ENCODE data around the gene SLC24A1.

- RRBS, result no CpG with 5 or more reads among the region's 7 CpGs
These were observed 987 bp upstream of the RASL12 start for GRCh38 chr15:65068705-65069250.

DNA sequence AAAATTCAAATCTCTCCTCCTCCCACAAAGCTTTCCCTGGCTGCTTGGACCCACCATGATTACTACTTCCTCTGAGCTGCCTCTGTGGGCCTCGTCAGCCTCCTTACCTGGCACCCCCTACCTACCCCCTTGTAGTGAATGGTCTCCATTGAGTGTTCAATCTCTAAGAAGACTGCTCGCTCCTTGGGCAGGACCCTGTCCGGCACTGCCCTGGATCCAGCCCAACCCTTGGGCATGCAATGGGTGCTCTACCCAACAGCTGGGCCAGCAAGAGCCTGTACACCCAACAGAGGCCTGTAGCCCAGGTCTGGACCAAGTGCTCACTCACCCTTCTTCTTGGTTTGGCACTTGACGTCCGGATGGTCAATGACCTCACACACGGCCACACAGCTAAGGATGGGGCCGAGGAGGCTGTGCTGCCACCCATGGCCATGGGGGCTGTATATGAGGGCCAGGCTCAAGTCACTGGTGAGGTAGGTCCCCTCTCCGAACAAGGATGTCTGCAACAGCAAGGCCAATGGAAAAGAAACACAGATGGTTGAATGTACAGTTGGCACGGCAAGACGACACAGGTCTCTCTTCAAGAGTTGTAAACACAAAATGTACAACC, 23.8 kb downstream of the PARP16 start:
- RRBS, result no CpG with 5 or more reads among the region's 10 CpGs

DNA sequence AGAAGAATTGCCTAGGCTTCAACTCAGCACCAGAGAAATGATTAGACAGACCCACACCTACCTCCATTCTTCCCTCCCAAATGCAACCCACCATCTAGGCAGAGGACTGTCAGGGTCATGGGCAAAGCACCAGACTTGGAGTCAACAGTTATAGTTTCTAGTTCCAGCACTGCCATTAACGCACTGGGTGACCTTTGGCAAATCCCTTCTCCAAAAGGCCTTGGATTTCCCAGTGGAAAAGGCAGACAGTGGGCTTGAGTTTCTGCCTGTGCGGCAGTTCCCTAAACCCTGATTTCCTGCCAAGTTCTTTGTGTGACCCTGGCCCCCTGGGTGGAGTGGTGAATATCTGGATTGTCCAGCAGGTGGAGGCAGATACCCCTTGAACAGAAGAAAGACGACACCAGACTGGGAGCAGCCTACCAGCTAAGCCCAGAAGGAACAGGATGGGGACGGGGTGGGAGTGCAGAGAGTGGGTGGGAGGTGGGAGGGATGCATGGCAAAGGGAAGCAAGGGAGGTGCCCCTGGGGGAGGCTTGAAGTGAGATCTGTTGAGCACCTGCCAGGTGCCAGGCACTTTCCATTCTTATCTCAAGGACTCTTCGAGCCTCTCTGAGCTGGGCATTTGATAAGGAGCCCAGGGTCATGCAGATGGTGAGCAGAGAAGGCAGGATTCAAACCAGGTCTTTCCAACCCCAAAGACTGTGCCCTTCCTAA, 21.5 kb downstream of the IGDCC4 start:
- RRBS, result no CpG with 5 or more reads among the region's 5 CpGs

GRCh38 chr15:65621524-65622228, at the start of gene SLC24A1:
Gene SLC24A1 (plus strand): TSS chr15:65621938.
- RRBS, result no CpG with 5 or more reads among the region's 8 CpGs

DNA sequence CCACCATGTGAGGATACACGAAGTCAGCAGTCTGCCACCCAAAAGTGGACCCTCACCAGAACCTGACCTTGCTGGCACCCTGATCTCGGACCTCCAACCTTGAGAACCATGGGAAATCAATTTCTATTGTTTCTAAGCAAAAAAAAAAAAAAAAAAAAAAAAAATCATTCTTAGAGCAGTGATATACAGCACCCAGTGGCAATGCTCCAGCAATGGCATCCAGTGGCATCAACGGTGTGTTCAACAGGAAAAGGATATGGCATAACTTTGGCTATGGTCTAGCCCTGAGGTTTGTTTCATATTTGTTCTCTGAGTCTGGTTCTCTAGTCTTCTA, 19.3 kb downstream of the DENND4A start:
- RRBS, result no CpG with 5 or more reads among the region's 3 CpGs

- RRBS, result no CpG with 5 or more reads among the region's 6 CpGs
These were observed 9.9 kb downstream of the DENND4A start for GRCh38 chr15:65782127-65782655.

GRCh38 chr15:65791664-65791954, 484 bp downstream of the DENND4A start:
- RRBS, result 1% methylated on average over 10 of the region's 26 CpGs

GRCh38 chr15:65819539-65820217, 27.6 kb upstream of the DENND4A start:
- RRBS, result no CpG with 5 or more reads among the region's 4 CpGs

DNA sequence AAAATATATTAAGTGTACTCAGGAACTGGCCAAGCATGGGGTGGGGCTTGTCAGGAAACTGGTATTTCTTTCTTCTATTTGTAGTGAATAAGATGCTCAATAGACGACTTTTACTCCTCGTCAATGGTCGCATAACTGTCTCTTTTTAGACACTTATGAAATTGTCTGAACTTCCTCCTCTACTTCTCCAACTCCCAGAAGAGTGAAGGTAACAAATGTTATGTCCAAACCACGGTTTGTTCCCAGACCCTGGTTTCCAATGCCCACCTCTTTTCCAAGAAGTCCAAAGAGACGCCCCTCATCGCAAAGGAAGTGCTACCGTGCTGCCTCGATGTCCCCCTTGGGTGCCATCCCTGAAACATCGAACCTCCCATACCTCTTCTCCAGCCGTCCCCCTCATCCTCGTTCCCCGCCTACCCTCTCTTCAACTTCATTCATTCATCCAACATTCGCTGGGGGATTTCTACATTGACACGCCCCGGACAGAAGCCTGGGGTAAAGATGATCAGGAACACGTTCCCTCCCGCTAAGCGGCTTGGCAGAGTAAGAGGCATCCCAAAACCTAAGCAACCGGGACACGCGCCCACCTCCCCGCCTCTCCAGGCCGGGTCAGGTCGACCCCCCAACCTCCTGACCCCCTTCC, 488 bp downstream of the TIPIN start:
- RRBS, result 2% methylated on average over 2 of the region's 24 CpGs

DNA sequence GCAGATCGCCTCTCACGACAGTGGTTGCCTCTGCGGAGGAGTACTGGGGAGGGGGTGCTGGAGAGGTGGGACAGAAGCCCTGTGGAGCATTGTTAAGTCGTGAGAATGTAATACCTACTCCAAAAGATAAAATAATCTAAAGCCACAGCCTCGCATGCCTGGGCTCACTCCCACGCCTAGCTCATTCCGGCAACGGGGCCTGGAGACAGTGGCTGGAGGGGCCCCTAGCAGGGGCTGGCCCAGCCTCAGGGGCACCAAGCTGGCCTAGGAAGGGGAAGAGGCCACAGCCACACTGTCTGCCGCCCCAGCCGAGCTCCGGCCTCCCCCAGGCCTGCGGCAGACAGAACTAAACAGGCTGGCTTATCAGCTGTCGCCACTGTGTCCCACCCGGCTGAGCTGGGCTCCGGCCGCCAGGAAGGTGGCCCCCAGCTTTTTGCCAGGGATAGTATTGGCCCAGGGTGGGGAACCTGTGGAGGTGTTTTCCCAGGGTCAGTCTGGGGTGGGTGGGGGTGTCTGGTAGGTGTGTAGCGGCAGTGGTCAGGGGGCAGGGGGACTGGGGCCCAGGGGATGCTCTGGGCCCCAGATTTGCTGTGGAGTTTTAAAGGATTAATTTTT, 65.2 kb upstream of the LCTL start:
- RRBS, result no CpG with 5 or more reads among the region's 17 CpGs

DNA sequence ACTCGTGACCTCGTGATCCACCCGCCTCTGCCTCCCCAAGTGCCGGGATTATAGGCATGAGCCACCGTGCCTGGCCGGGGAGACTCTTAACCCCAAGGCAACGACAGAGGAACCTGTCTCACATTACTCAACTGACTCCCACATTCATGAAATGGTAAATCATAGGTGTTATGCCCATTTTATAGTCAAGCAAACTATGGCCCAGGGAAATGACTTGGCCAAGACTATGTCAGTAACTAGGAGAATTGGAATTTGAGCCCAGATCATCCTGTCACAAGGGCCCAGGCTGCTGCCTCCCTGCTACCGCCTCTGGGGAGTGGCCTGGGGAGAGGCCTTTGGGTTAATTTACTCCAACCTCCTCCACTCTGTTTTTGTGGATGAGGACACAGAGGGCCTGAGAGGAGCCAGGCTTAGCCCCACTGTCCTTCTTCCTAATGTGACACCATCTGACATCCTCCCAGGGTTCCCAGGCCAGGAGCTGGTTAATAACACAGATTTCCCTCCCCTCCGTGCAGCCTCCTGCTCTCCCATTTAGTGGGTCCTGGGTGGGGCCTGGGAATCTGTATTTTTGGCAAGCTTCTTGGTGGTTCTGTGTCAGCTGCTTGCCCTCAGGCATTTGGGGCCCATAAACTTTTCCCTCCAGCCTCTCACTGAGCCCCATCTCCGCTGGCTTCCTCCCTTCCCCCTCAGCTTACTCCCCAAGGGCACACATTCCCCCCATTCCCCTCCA, 45.1 kb upstream of the SMAD6 start:
- RRBS, result no CpG with 5 or more reads among the region's 10 CpGs

DNA sequence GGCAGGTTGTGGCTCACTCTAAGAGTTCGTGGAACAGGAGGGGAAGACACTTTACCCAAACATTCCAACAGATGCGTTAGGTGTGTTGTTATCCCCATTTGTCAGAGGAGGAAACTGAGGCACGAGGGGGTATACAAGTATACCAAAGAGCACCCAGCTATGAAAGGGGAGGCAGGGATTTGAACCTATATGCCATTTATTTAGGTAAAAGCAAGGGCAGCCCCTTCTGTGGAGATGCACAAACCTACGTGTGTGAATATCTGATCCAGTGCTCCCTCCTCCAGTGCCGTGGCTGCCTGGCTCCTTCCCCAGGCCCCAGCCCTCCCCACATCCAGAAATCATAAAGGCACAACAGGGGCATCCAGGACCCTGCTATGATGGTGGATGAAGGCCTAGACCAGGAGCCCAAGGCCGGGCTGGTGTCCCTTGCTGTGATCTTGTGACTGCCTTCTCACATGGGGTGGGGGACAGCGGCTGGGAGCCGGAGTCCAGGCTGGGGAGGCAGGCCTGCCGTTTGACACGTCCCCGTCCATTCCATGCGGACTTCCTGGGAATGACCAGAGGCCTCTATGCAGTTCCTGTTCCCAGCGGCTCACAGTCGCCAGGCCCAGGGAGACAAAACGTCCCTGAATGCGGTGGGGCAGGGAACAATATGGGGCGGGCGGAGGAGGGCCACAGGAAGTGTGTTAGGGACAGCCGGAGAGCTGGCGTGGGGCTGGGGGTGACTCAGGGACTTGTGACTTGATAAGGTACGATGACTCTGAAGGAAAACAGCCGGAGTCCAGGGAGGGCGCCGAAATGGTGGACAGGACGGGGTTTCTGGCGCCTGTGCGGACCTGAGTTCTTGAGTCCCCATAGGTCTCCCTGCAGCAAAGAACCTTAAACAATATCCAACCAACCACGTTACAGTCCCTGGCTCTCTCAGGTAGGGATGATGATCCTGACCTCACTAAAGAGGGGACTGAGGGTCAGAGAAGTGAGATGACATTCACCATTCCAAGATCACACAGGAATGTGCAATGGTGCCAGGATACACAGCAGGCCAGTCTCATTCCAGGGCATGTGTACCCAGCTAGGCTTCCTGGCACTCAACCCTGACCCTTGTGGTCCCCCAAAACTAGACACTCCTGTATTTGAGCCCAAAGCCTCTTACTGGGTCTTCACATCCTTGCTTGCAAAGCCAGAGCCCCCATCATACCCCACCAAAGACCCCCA, 40.6 kb upstream of the SMAD6 start:
- RRBS, result 71% methylated on average over 5 of the region's 28 CpGs

DNA sequence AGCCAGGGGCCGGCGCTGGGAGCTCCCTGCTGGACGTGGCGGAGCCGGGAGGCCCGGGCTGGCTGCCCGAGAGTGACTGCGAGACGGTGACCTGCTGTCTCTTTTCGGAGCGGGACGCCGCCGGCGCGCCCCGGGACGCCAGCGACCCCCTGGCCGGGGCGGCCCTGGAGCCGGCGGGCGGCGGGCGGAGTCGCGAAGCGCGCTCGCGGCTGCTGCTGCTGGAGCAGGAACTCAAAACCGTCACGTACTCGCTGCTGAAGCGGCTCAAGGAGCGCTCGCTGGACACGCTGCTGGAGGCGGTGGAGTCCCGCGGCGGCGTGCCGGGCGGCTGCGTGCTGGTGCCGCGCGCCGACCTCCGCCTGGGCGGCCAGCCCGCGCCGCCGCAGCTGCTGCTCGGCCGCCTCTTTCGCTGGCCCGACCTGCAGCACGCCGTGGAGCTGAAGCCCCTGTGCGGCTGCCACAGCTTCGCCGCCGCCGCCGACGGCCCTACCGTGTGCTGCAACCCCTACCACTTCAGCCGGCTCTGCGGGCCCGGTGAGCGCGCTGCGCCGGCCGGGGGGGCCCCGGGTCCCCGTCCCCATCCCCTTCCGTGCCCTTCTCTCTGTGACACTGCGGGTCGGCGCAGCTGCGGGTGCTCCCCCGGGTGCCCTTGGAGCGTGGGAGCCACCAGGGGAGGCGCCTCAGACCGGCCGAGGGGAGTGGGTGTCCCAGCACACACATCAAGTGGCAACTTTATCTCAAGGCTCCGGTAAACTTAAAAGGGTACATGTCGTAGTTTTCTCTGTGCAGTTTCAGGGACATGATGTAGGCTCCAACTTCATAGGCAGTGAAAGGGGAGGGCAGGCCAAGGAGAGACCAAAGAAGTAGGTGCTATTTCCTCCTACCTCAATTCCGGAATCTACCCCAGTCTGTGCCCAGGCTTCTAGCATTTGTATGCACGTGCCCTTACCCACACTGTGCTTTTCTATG, 1.8 kb downstream of the SMAD6 start:
- RRBS, result 2% methylated on average over 27 of the region's 95 CpGs

DNA sequence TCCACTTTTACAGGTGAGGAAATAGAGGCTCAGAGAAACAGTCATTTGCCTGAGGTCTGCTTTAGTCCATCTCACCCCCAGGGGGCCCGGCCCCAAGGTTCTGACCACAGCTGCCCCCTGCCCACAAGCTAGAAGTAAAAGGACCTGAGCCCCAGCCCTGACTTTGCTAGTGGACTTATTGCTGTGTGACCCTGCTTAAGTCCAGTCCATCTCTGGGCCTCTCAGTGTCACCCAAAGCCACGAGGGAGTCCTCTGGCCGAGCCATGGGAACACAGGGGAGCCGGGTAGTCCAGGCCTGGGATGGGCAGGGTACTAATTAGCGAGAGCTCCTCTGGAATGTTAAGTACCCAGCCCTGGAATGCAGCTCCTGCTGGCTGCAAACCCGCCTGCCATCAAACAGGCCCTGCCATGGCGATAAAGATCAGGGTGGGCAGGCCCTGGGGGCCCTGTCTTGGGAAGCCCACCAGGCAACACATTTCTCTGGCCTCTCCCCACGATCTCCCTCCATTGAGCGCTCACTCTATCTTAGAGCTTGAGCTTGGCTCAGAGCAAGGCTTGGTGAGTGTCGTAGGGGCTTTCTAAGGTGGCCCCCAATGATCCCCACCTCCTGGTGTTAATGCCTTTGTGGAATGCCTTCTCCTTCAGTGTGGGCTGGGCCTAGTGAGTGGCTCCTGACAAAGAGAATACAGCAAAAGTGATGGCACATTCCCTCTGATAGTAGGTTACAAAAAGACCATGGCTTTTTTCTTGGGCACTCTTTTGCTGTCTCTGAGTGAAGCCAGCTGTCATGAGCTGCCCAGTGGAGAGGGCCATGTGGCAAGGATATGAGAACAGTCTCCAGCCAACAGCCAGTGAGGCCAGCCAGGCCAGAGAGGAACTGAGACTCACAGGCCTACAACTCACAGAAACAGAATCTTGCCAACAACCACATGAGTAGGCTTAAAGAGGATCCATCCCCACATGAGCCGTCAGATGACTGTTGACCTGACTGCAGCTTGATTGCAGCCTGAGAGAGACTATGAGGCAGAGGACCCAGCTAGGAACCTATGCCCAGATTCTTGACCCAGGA, 133.1 kb downstream of the SMAD6 start:
- RRBS, result no CpG with 5 or more reads among the region's 11 CpGs

DNA sequence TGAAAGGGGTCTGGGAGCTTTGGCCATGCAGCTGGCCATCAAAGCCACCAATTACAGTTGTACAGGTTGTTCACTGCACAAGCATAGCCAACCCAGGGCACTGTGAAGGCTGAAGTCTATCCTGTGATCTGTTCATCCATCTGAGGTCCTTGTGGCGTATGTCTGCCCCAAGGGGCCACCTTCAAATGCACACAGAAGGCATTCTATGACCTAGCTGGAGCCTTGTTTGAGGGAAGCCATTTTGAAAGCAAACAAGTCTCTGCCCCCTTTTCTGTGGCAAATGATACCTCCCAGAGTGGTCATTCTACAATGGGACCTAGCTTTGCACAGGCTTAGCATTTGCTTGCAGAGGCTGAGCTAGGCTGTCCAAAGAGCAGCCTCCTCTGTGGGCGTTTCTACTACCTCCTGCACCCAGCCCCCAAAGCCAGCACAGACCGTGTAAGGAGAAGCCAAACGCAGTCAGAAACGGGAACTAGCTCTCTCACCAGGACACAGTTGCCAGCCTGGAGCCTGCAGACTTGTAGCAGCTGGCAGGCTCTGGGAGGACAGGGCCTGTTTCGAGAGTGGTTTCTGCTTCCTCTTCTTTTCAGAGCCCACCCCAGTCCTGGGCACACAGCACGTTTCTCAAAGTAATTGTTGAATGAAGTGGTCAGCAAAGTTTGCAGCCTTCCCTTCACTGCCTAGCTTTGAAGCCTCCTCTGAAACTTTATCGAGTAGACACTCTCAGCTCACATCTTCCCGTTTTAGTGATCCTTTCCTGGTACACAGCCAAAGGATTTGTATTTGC, 157.3 kb upstream of the SMAD3 start:
- RRBS, result no CpG with 5 or more reads among the region's 9 CpGs

DNA sequence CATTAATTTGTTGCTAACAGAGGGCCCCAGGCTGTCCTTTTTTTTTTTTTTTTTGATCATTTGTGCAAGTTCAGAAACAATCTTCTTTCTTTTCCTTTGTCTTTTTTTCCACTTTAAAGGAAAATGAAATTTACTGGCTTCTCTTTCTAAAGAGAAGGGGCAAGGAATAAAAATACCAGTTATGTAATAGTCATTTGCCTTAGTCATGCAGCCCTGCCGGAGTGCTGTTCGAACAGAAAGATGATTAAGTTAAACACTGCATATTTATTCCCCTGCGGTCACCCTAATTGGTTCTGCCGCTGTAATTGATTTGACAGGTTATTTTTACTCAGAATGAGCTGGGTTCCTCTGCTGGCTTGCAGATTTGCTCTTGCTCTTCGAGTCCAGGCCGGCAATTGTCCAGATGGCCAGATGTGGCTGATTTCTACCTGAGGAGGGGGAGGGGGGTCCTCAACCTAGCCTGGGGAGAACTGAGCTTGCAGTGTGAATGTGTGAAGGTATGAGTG, 23.5 kb upstream of the SMAD3 start:
- RRBS, result no CpG with 5 or more reads among the region's 6 CpGs

DNA sequence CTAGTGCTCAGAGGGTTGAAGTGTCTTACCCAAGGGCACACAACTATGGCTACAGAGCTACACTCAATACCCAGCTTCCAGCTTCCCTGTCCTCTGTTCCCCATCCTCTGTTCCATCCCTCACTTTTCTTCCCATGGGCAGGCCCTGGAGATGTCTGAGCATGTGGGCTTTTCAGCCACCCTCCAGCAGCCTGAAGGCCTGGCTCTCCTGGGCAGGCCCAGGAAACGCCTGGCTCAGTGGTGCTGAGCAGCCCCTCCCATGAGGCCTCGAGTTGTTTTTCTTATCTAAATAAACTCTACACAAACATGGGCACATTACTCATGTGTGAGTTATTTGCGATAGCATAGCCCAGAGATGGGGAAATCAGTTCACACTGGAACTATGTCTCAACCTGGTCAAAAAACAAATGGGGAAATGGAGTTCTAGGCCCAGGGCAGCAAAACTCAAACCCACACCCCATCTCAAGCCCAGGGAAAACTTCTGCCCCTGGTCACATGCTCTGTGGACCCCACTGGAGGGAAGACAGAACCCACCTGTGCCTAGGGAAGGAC, 16.7 kb upstream of the SMAD3 start:
- RRBS, result no CpG with 5 or more reads among the region's 3 CpGs

GRCh38 chr15:67070162-67070816, 4.9 kb downstream of the SMAD3 start:
- RRBS, result no CpG with 5 or more reads among the region's 7 CpGs

DNA sequence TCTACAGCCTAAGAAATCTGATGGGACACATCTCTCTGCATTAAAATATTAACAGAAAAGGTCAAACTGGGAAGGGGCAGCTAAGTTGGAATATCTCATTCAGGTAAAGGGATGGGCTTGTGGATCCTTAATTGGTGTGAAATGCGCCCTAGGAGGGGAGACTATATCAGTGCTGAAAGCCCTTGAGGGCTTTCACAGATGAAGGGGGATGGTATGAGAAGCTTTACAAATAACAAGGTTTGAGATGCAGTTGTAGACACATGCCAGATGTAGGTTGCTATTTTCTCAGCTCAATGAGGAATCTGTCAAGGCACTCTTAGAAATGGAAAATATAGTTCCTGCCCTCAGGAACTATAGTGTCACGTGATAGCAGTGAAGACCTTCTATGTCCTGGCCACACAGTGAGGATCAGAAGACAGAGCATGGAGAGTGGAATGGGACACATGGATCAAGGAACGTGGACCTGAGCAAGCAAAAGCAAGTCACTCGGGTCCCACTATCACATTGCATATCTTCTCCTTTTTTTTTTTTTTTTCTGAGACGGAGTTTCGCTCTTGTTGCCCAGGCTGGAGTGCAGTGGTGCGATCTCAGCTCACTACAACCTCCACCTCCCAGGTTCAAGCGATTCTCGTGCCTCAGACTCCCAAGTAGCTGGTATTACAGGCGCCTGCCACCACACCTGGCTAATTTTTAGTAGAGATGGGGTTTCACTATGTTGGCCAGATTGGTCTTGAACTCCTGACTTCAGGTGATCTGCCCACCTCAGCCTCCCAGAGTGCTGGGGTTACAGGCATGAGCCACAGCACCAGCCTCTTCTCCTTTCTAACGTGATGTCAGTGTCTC, 21.2 kb downstream of the SMAD3 start:
- RRBS, result no CpG with 5 or more reads among the region's 11 CpGs

GRCh38 chr15:67093320-67094334, 28.2 kb downstream of the SMAD3 start:
- RRBS, result no CpG with 5 or more reads among the region's 20 CpGs

Measured in Jurkat, Clone E6-1 (cell line).